HL-60 (cell line): ENCODE measurements around the genes ZMYND11 and WDR37.

DNA sequence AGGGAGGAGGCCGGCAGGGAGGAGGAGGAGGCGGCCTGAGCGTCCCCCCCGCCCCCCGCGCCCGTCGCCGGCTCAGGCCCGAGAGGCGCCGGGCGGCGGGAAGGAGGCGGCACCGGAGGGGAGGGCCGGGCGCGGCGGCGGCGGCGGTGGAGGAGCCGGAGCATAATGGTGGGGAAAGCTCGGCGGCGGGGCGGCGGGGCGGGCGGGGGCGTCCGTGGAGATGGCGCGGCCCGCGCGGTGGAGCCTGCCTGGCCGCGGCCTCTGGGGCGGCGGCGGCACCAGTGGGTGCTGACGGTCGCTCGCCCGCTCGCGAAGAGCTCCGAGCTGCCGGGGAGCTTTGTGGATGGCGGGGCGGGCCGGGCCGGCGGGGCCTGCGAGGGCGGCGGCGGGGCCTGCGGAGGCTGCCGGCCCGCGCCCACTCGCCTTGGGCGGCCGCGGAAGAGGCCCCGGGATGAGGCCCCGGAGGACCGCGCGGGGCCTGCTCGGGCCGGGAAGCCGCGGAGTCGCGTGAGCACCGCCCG, at the start of gene ZMYND11:
ZMYND11 (plus strand) TSS at position 64 of the 521 bp plus-strand sequence.
- RRBS, result 5% methylated on average over 24 of the region's 81 CpGs

- RRBS, result no CpG with 5 or more reads among the region's 16 CpGs
Observed at GRCh38 chr10:151059-151789, 16.0 kb downstream of the ZMYND11 start.

DNA sequence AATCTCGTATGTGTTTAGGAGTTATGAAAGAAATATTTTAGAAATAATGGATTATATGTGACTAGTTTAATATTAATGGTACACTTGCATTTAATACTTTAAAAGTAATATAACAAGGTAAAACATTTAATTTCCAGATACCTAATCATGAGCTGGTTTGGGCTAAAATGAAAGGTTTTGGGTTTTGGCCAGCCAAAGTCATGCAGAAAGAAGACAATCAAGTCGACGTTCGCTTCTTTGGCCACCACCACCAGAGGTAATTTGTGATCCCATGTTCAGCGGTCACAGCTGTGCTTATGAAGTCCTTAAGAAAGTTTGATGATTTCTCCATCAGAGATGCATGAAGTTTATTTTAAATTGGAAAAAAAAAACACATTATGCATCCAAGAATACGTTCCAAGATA, 106.6 kb downstream of the ZMYND11 start:
- RRBS, result no CpG with 5 or more reads among the region's 6 CpGs

- RRBS, result no CpG with 5 or more reads among the region's 20 CpGs
Observed at GRCh38 chr10:383746-384474, 248.7 kb downstream of the ZMYND11 start.

- RRBS, result no CpG with 5 or more reads among the region's 28 CpGs
Observed at GRCh38 chr10:650486-651551, 38.6 kb downstream of the DIP2C start.

GRCh38 chr10:661702-662373, 27.6 kb downstream of the DIP2C start:
- RRBS, result no CpG with 5 or more reads among the region's 18 CpGs

- RRBS, result no CpG with 5 or more reads among the region's 7 CpGs
Observed at GRCh38 chr10:681759-682225, 7.7 kb downstream of the DIP2C start.

DNA sequence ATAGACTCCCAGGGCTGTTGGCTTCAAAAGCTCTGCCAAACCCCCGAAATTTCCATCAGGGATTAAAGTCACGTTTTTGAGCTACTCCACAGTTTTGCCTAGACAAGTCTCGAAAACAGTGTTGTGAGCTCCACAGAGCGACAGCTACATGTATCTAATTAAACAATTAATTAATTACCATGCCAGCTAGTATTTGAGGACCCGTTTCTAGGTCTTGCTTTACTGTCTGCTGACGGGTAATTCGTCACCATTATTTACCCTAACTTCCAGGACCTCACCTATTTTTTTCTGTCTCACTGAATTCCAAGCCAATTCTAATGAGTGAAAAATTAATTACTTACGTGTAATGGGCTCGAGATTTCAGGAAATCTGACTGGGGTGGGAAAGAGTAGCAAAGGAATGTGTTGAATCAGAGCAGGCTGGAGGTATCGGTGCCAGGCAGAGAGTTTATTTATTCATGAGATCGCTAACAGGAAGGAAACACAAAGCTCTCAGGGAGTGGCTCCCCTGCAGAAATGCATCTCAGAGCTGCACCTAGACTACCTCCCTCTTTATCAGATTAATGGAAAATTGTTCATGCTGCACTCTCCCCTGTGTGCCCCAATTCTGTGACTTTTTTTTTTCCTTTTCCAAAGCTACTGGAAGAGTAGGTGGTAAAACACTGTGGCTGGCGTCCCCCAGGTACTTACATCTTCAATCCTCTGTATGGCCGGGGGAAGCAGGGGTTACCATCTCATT, 4.0 kb upstream of the DIP2C start:
- RRBS, result no CpG with 5 or more reads among the region's 13 CpGs

GRCh38 chr10:906039-906806, 25.3 kb downstream of the LARP4B start:
- RRBS, result no CpG with 5 or more reads among the region's 7 CpGs

GRCh38 chr10:986990-988183, 847 bp upstream of the GTPBP4 start:
- RRBS, result 4% methylated on average over 9 of the region's 42 CpGs

DNA sequence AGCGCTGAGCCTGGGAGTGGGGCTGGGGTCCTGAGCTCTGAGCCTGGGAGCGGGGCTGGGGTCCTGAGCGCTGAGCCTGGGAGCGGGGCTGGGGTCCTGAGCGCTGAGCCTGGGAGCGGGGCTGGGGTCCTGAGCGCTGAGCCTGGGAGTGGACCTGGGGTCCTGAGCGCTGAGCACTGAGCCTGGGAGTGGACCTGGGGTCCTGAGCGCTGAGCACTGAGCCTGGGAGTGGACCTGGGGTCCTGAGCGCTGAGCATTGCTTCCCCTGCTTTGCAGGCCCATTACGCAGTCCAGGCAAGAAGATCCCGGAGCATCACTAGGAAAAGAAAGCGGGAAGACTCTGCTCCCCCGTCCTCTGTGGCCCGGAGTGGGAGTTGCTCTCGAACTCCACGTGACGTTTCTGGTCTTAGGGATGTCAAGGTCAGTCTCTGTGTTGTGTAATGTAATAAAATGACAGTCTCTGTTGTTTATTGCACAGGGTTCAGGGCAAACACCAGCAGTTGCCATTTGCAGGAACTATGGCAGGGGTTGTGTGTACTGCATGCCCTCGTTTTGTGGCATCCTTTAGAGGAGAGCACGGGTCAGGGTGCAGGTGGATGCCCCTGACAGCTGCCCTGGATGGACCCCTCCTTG, 10.1 kb downstream of the IDI2 start:
- RRBS, result no CpG with 5 or more reads among the region's 20 CpGs

GRCh38 chr10:1037059-1038008, 11.6 kb downstream of the IDI1 start:
- RRBS, result no CpG with 5 or more reads among the region's 24 CpGs

GRCh38 chr10:1056167-1056554, at the start of gene WDR37:
WDR37 (plus strand) TSS chr10:1056385.
- RRBS, result 0% methylated on average over 2 of the region's 37 CpGs

- RRBS, result no CpG with 5 or more reads among the region's 37 CpGs
Observed at GRCh38 chr10:1074157-1075002, 18.2 kb downstream of the WDR37 start.

GRCh38 chr10:1243620-1244194, 187.5 kb downstream of the WDR37 start:
- RRBS, result no CpG with 5 or more reads among the region's 18 CpGs

DNA sequence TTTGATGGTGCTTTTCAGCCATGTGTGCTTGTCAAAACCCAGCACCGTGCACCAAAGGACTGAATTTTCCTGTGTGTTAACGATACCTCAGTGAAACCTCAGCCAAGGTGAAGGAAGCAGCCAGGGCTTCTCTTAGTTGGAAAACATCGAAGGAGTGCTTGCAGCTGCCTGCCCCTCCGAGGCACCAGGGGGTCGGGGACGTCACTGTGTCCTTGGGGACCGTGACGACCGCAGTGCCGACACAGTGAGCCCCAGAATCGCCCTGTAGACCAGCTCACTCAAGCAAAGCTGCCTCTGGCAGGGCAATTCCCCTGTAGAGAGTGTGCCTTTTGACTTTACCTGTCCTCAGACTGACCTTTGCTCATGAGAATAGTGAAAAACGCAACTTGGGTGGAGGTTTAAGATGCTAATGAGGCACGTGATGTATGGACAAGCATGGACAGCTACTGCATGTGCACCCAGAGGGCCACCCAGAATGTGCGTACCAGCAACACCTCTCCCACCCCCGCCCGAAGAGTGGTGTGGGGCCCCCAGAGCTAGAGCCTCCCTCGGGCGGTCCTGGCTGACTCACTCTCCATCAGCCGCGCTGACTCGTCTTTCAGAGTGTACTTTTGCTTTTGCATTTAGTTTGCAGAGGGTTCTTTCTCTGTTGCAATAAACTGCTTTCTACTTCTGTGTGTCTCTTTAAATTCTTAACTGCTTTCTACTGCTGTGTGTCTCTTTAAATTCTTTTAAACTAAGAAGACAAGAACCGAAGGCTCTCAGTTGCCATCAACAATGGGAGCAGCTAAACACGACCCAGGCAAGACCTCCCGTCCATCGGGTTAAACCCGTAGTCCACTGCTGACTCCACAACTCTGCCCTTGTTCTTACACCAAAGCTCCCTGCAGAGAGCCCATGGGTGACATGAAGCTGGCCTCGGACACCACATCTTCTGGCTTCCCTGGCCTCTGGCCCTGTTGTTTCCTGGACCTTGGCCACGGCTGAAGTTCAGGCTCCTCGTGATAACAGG, 271.7 kb downstream of the ADARB2 start:
- RRBS, result no CpG with 5 or more reads among the region's 29 CpGs

- RRBS, result no CpG with 5 or more reads among the region's 27 CpGs
Observed at GRCh38 chr10:1939034-1939708, 201.8 kb upstream of the ADARB2 start.

GRCh38 chr10:2303149-2303535, 565.8 kb upstream of the ADARB2 start:
- RRBS, result no CpG with 5 or more reads among the region's 2 CpGs

DNA sequence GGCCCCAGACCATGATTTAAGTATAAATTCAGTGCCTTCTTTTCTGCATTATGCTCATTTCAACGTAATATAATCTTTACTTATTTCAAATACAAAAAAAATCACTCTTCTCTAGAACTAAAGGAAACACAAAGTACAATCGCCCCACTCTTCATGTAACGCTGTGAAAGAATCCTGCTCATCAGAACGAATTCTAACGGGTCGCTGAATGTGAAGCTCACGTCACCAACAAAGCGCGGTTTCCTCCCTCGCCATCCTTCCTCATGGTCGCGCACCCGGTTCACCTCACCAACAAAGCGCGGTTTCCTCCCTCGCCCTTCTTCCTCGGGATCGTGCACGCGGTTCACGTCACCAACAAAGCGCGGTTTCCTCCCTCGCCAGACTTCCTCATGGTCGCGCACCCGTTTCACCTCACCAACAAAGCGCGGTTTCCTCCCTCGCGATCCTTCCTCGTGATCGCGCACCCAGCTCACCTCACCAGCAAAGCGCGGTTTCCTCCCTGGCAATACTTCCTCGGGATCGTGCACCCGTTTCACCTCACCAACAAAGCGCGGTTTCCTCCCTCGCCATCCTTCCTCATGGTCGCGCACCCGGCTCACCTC, 566.2 kb upstream of the PFKP start:
- RRBS, result no CpG with 5 or more reads among the region's 45 CpGs

DNA sequence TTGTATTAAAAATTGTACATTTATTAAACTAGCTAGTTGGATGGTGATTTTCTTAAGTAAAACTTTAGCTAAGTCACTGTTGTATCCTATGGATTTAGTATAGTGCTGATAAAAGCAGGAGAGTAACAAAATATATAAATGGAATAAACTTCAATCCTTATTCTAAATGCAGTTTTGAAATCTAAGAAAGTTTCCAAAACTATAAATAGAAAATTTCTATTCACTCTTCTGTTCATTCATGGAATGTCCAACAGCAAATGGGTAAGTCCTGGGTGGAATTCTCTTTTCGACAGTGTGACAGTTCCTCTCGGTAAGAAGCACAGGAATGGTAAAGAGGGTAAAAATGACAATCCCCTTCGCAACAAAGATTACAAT, 441.6 kb upstream of the PFKP start:
- RRBS, result no CpG with 5 or more reads among the region's 3 CpGs